Ovary (tissue), 7 donors: Measurements from ENCODE around the gene C1QA.

DNA sequence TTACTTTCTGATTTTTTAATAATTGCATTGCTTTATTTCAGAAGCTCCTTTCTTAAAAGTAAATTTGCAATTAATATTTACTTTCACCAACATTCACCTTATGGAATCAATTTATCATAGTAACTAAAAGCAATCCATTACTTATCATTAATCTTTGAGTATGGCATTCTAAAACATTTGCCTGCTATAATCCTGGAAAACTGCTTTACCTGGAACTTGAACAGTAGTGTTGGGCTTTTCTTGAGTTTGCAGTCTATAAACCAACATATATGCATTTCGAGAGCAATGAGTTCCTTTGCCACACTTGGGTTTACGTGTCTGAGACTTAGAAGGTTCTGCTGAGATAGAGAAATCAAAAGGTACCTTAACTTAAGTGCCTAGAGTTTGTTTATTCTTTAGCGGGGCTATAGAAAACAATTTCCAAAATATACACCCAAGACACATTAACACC is 53.4 kb downstream of the USP48 start:
- PRO-cap, 7 experiments = no peak in any of the 7 experiments
- RAMPAGE, long total RNA, 2 experiments = no peak in any of the 2 experiments

DNA sequence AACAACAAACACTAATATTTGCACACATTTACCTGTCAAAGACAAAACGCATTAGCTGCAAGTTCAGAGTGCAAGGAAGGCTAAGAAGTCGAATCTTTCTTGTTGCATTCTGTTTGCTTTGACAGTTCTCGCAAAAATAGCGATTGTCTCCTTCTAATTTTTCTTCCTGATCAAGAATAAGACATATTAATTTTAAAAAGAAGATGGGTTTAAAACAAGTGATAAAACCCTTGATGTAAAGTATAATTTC is 34.9 kb downstream of the USP48 start:
- PRO-cap, 7 experiments = no peak in any of the 7 experiments
- RAMPAGE, long total RNA, 2 experiments = no peak in any of the 2 experiments

DNA sequence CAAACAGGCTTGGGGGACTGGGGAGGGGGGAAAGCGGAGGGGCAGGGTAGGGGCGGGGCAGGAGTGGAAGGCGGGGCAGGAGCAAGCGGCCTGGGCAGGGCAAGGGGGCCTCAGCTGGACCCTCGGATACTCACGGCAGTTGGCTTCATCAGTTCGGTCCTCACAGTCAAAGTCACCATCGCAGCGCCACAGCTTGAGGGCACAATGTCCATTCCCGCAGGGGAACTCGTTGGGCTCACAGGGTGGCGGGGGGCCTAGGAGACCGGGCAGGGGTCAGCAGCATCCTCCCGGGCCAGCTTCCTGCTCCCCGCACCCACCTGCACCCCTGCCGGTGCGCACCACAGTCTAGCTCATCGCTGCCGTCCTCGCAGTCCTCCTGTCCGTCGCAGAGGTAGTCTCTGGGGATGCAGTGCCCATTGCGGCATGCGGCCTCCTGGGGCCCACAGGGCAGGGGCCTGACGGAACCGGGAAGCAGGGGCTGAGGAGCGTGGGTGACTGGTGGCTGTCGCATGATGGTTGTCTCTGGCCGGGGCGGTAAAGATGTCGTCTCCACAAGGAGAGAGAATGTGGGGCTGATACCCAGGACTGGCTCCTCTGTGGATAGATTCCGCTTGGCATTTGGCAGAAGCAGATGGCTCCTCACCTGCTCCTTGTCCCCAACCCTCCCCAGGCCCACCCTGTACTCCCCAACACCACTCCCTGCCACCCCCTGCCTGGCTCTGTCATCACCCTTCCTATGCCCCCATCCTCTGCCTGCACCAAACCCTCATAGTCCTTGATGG is 49.8 kb downstream of the HSPG2 start:
- PRO-cap, 7 experiments = no peak in any of the 7 experiments
- RAMPAGE, long total RNA, 2 experiments = no peak in any of the 2 experiments

DNA sequence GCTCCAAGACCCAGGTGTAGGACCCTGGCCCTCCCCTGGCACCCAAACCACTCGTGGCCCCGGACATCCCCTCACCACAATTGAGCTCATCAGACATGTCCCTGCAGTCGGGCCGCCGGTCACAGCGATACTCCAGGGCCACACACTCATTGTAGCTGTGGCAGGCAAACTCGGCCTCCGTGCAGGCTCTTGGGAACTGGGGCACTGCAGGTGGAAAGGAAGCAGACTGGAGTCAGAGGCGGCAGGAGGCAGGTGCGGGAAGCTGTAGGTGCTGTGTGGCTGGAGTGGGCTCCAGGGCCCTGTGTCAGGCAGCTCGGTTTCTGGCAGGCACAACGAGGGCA is 49.3 kb downstream of the HSPG2 start:
- PRO-cap, 7 experiments = no peak in any of the 7 experiments
- RAMPAGE, long total RNA, 2 experiments = no peak in any of the 2 experiments

DNA sequence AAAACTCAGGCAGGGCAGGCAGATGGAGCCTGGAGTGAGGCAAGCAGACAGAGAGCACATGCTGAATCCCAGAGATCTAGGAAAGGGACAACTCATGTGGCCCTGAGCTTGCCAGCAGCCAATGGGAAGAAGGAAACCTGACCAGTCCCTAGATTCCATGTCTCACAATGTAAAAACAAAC is 27.9 kb downstream of the HSPG2 start:
- PRO-cap, 7 experiments = peak in 1 of 7 experiments; most common minus-strand start position 56 of the sequence (in 1)
- RAMPAGE, long total RNA, 2 experiments = no peak in any of the 2 experiments

- PRO-cap, 7 experiments = no peak in any of the 7 experiments
- RAMPAGE, long total RNA, 2 experiments = no peak in any of the 2 experiments
Observed at GRCh38 chr1:21944365-21944826, 7.3 kb upstream of the HSPG2 start.

- PRO-cap, 7 experiments = no peak in any of the 7 experiments
- RAMPAGE, long total RNA, 2 experiments = no peak in any of the 2 experiments
Observed at GRCh38 chr1:22076258-22076609, 23.7 kb downstream of the CDC42 start.

GRCh38 chr1:22084841-22085157 is 32.3 kb downstream of the CDC42 start:
- PRO-cap, 7 experiments = no peak in any of the 7 experiments
- RAMPAGE, long total RNA, 2 experiments = no peak in any of the 2 experiments

GRCh38 chr1:22140577-22141069 is 2.3 kb downstream of the WNT4 start:
- PRO-cap, 7 experiments = no peak in any of the 7 experiments
- RAMPAGE, long total RNA, 2 experiments = no peak in any of the 2 experiments

DNA sequence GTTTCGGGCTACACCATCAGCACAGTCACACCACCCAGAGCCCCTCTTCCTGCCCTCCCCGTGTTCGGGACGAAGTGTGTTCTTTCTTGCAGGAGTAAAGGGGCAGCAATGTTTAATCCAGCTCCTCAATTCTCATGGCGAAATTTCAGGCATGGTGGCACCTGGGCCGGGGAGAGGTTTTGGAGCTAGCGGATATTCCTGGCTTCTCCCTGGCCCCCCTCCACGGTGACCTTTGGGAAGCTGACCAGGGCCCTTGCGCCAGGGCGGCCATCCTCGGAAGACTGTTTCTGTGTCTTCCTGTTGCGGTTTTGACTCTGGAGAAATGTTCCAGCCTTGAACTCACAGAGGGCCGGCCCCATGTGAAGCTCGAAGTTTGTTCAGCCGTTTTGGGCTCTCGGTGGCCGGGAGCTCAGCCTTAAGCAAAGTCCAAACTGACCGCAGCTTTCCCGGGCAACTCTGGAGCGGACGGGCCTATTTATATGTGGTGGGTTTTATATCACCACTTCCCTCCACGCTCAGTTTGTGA is 16.9 kb upstream of the WNT4 start:
- PRO-cap, 7 experiments = peak in 7 of 7 experiments; most common plus-strand start position 344 of the sequence (in 3); most common minus-strand start position 283 of the sequence (in 6)
- RAMPAGE, long total RNA, 2 experiments = no peak in any of the 2 experiments

- PRO-cap, 7 experiments = peak in 5 of 7 experiments; most common plus-strand start chr1:22452567 (in 1); most common minus-strand start chr1:22452740 (in 3)
- RAMPAGE, long total RNA, 2 experiments = no peak in any of the 2 experiments
Observed at GRCh38 chr1:22452468-22452990, 878 bp downstream of the ZBTB40 start.

GRCh38 chr1:22494736-22495276 is 43.2 kb downstream of the ZBTB40 start:
- PRO-cap, 7 experiments = no peak in any of the 7 experiments
- RAMPAGE, long total RNA, 2 experiments = no peak in any of the 2 experiments

GRCh38 chr1:22636102-22636976 is at the start of gene C1QA:
TSS of gene C1QA (plus strand) at chr1:22636628.
- PRO-cap, 7 experiments = no peak in any of the 7 experiments
- RAMPAGE, long total RNA, 2 experiments = start-site peak on the plus strand in 2 of 2 experiments, at chr1:22636627-22636688 at its widest, 296 to 709 reads per replicate

DNA sequence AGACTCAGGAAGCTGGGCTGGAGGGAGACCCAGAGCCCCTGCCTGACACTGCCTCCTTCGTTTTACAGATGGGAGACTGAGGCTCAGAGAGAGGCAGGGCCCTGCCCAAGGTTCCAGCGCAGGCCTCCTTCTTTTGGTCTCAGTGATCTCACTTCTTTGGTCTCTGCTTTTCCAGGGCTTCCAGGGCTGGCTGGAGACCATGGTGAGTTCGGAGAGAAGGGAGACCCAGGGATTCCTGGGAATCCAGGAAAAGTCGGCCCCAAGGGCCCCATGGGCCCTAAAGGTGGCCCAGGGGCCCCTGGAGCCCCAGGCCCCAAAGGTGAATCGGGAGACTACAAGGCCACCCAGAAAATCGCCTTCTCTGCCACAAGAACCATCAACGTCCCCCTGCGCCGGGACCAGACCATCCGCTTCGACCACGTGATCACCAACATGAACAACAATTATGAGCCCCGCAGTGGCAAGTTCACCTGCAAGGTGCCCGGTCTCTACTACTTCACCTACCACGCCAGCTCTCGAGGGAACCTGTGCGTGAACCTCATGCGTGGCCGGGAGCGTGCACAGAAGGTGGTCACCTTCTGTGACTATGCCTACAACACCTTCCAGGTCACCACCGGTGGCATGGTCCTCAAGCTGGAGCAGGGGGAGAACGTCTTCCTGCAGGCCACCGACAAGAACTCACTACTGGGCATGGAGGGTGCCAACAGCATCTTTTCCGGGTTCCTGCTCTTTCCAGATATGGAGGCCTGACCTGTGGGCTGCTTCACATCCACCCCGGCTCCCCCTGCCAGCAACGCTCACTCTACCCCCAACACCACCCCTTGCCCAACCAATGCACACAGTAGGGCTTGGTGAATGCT is 7.8 kb downstream of the C1QB start:
- PRO-cap, 7 experiments = no peak in any of the 7 experiments
- RAMPAGE, long total RNA, 2 experiments = no peak in any of the 2 experiments

DNA sequence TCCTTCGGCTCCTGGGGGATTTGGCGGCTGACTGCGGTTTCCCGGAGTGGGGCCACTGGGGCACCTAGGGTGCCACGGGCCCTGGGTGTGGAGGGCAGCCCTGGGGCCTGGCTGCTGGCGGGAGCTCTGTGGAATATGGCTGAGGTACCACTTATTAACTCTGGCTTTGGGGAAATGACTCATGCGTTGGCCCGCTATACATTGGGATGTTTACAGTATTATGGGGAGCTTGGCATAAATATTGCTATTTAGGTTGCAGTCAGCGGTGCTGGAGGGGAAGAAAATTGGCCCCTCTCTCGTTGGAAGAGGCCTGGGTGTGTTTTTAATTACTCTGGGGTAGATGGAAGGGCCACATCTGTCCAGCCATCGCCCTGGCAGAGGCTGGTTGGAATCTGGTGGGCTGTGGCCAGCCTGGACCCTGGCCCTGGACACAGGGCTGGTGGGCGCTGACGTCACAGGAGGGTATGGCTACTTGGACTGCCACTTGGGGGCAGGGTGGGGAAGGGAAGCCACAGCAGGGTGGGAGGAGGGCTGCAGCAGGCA is 2.1 kb downstream of the EPHB2 start:
- PRO-cap, 7 experiments = no peak in any of the 7 experiments
- RAMPAGE, long total RNA, 2 experiments = no peak in any of the 2 experiments

DNA sequence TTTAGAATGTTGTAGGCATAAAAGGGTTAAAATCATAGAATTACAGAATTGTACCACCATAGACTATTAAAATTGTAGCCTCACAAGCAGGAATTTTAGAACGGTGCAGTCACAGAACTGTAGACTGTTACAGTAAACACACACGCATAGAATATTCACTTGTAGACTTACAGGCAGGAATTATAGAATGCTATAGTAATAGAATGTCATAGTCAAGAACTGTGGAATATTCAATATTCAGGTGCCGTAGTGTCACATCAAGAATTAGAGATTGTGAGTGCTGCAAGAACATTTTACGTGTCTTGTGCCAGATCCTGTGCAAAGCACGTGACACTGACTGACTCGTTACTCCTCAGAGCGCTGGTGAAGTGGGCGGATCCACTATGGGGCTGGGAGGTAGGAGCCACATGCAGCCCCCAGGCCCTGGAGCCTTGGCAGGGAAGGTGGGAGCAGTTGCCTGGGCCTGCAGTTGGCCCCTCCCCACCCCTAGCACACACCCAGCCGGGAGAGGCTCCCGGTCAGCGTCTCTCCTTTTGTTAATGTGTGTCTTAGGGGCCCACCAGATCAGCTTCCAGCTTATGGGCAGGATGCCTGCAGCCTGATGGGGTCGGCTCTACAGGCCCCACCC is 118.3 kb downstream of the EPHB2 start:
- PRO-cap, 7 experiments = no peak in any of the 7 experiments
- RAMPAGE, long total RNA, 2 experiments = no peak in any of the 2 experiments

GRCh38 chr1:23055710-23056562 is 36.7 kb downstream of the KDM1A start:
- PRO-cap, 7 experiments = no peak in any of the 7 experiments
- RAMPAGE, long total RNA, 2 experiments = no peak in any of the 2 experiments

DNA sequence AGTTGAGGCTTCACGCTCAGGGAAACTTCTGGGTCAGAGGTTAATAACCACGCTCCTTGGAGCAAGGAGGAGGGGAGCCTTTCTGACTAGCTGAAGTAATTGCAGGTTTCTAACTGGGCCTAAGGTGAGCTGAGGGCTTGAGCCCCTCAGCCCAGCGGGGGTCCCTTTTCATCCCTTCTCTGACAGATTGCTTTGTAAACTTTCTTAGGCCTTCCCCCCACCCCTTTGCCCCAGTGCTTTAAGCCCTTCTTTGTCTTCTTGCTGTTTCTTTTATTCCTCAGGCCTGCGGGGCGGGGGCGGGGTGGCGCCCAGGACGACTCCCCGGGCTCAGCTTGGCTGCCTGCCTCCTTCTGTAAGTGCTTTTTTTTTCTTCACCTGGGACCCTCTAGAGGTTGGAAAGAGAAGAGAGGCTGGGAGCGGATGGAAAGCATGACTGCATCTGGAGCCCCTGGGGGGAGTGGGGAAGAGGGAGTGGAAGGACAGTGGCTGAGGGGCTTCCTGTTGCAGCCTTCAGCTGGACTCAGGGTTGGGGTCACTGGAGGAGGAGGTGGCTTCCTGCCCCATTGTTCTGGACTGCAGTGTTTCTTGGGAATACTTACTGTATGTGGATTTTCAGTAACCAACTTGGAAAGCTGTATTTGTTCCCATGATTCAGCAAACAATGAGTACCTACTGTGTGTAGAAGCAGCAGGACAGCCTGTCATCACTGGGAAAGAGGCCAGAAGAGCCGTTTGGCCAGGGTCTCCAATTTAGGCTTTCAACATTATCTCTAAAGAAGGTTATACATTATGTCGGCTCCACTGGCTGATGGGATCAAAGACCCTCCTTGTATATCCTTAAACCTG is 1.4 kb upstream of the ZNF436 start:
- PRO-cap, 7 experiments = no peak in any of the 7 experiments
- RAMPAGE, long total RNA, 2 experiments = no peak in any of the 2 experiments

- PRO-cap, 7 experiments = peak in 6 of 7 experiments; most common plus-strand start chr1:23422607 (in 4); most common minus-strand start chr1:23422524 (in 3)
- RAMPAGE, long total RNA, 2 experiments = no peak in any of the 2 experiments
Observed at GRCh38 chr1:23422325-23422968, 2.1 kb downstream of the TCEA3 start.

DNA sequence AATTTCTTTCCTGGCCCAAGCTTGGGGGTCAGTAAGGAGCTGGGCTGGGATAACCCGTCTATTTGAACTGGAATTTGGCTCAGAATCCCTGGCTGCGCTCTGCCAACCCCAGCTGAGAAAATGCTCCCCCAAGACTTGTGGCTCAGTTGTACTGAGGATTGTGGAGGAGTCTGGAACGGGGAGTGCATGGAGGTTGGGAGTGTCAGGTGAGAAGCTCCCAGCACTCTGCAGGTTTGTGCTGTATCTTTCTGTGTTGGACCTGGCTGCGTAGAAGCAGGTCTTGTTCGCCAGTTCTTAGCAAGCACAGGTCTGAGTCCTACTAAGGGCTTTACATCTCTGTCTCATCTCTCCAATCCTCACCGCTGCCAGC is 1.6 kb downstream of the TCEA3 start:
- PRO-cap, 7 experiments = no peak in any of the 7 experiments
- RAMPAGE, long total RNA, 2 experiments = no peak in any of the 2 experiments